ENCODE results near the genes PDP2, CIAO2B, TPPP3 and ZDHHC1.

DNA sequence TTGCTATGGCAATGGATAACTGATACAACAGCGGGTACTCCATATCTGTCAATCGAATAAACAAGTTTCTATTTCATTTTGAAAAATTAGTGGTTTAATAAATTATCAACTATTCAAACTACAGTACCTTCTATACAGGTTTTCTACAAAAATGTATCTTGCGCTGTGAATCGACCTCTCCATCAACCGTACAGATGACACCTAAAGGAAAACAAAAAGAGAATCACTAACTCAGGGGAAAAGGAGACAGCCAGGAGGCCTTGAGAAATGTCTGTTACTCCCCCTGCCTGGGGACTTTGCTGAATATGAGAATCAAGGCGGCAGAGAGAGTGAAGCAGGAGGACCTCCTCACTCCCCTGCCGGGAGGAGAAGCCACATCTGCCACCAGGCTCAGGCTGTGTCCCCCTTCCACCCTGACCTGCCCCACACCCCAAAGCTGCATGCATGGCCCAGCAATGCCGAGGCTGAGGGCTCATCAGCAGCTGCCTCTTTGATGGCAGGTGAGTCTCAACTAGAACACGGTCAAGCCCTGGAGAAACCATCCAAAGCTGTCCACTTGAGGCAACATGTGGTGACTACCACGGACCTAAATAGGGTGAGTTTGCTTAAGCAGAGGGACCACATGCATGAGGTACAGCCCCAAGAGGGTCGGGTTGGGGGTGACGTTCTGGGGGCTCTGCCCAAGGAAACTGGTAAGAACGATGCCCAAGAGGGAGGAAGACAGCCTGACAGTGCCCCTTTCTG, 20.9 kb downstream of the TK2 start:
- RRBS = no CpG with 5 or more reads among the region's 13 CpGs

- RRBS = no CpG with 5 or more reads among the region's 8 CpGs
Measured at GRCh38 chr16:66553170-66553732, 875 bp downstream of the CKLF start.

DNA sequence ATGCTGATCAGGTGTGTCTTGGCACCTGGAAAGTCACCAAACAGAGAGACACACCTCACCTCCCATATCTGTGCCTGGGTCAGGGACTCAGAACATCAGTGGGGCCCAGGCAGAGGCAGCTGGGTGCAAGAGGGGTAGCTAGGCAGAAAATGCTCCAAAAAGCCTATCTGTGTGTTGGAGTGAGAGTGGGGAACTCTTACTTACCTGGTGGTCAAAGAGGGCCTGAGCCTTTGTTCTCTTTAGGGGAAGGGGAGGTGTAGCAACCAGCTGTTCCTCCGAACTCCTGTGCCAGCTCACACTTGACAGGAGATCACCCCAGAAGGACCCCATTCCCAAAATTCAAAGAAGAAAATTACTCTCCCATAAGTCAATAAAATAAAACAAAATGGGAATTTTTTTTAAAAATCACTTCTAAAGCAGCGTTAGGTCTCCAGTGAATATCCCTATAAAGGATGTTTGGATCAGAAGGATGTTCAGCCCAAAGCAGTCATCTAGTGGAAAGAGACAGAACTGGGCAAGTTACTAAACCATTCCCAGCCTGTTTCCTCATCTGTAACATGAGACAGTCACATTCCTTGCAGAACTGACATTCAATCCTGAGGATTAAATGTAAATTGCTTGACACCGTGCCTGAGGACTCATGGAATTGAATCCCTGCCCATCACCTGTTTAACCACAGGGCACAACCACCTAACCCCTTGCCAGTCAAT, 1.1 kb downstream of the CMTM2 start:
- RRBS = no CpG with 5 or more reads among the region's 3 CpGs

DNA sequence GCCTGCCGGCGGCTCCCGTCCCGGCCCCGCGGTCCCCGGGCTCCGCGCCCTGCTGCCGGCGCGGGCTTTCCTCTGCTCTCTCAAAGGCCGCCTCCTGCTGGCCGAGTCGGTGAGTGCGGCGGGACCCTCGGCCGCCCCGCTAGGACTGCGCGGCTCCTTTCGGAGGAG, 224 bp downstream of the CMTM3 start:
- RRBS = no CpG with 5 or more reads among the region's 23 CpGs

DNA sequence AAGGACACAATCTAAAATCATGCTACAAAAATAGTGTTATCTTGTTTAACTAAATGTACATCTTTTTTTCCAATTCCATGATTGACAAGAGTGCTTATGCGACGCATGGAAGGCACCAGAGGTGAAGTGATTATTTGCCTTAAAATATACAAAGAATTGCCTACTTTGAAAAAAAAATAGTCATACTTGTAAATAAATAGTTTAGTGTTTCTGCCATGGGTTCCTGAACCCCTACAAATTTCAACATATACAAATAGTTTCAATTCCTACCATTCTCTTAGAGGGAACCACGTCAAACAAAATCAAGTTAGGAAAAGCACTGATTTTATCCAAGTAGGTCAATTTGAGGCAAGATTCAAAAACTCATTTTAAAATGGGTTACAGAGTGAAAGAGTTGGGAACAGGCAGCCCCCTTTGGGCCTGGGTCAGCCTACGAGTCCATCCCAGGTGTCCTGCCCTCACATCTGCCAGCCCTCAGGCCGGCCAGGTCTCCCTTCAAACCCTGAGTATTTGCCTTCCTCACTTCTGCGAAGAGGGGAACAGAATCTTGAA, 11.7 kb downstream of the CMTM3 start:
- RRBS = no CpG with 5 or more reads among the region's 6 CpGs

- RRBS = 1% methylated on average over 11 of the region's 41 CpGs
Measured at GRCh38 chr16:66872906-66873797, 7.2 kb upstream of the PDP2 start.

DNA sequence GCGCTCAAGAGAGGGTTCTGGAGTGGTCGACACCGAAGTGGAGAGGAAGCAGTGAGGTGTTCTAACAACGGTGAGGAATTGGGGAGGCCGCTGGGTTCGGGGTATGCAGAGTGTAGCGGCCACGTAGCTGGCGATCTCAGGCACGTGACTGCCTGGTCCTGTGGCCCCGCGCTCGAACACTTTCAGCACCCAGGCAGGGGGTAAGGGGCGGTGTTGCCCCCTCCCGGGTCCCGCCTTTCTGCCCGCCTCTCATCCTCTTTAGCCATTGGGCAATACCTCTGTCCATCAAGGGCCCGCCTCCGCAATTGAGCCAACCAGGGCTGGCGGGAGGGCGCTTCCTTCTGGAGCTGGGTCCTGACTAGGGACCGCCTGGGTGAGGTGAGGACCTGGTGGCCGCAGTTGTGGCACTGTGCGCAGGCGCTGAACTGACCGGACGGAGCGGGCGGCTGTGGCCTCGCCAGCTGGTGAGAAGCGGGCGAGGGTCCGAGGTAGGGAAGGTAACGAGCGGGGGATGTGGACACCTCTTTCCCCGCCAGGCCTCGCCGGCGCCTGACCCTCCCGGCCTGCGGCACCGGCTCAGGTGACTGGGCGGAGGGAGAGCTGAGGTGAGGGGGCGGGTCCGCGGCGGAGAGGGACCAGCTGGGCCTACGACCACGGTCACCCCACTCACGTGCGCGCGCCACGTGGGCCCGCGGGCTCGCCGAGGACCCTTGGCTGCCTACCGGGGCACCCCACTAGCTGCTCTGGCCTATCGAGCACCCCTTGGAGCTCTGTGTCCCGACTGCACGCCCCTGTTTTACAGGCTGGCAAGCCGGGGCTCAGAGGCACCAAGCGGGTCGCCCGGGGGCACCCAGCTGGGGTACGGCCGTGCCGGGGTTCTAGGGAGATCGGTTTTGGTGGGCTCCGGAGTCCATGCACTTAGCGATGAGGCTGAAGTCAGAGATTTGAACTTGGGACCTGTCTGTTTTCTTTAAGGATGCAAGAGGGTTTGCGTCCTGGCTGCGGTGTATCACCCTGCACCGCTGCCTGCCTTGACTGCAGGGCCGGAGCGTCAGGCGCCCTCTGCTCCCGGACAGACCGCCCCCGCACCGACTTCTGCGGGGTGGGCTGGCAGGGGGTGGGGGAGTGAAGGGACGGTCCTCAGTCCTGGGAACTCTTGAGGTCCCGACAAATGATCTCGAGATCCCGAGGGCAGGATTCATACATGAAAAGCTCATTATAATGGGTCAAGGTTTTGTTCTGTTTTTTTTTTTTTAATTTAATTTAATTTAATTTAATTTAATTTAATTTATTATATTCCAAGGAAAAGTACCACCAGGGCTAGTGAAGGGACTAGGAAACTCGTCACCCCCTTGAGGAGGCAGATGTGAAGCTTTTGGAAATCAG, at the start of gene PDP2:
Gene PDP2 (plus strand): TSS at position 339 of the 1,386 bp plus-strand sequence.
- RRBS = 3% methylated on average over 5 of the region's 88 CpGs

- RRBS = no CpG with 5 or more reads among the region's 7 CpGs
Measured at GRCh38 chr16:66903615-66904209, 15.0 kb downstream of the CDH16 start.

- RRBS = no CpG with 5 or more reads among the region's 70 CpGs
Measured at GRCh38 chr16:66933816-66934600, at the start of gene CIAO2B. CIAO2B (minus strand) TSS chr16:66934402.

- RRBS = 90% methylated on average over 4 of the region's 16 CpGs
Measured at GRCh38 chr16:66937049-66938424, 2.2 kb downstream of the CES2 start.

DNA sequence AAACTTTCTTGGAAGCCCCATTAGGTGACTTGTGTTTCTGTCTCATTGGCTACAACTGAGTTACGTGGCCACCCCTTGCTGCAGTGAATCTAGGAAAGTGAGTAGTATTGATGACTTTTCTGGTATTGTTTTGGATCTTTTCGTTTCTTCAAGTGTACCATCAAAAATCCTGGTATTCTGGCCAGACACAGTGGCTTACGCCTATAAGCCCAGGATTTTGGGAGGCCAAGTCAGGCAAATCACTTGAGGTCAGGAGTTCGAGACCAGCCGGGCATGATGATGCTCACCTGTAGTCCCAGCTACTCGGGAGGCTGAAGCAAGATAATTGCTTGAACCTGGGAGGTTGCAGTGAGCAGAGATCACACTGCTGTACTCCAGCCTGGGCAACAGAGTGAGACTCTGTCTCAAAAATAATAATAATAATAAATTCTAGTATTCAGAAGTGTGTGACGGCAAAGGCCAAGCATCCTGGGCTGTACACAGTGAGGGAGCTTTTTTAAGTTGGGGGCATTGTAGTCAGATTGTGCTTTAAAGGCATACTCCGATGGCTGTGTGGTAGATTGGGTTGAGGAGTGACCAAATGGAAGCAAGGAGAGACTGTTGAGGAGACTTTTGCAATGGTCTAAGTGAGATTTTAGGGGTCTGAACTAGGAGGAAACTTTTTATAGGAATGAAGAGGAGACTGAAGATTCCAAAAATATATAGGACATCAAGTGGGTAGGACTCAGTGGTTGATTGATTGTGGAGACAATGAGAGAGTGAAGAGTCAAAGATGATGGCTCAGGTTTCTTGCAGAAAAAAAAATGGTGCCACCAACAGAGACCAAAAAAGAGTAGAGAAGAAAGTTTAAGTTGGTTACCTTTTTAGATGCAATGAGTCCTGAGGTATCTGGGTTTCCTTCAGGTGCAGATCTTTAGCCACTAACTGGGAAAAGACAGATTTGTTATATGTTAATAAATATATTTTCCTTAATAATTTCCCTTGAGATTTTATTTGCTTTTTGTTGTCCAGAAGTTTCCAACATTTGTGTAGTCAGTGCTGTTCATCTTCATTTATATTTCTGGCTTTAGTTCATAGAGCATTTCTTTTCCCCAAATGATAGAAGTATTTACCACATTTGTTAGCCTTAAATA, 29.7 kb upstream of the PHAF1 start:
- RRBS = no CpG with 5 or more reads among the region's 8 CpGs

DNA sequence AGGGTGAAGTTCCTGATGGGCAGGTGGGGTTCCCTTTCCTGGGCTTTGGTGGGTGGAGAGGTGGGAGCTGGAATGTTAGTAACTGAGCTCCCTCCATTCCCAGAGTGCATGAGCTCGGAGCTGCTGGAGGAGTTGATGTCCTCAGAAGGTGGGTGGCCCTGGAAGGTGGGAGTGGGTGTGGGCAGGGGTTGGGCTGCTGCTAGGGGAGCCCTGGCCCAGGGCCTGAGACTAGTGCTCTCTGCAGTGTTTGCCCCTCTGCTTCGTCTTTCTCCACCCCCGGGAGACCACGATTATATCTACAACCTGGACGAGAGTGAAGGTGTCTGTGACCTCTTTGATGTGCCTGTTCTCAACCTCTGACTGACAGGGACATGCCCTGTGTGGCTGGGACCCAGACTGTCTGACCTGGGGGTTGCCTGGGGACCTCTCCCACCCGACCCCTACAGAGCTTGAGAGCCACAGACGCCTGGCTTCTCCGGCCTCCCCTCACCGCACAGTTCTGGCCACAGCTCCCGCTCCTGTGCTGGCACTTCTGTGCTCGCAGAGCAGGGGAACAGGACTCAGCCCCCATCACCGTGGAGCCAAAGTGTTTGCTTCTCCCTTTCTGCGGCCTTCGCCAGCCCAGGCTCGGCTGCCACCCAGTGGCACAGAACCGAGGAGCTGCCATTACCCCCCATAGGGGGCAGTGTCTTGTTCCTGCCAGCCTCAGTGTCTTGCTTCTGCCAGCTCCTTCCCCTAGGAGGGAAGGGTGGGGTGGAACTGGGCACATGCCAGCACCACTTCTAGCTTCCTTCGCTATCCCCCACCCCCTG, 961 bp upstream of the ELMO3 start:
- RRBS = no CpG with 5 or more reads among the region's 17 CpGs

DNA sequence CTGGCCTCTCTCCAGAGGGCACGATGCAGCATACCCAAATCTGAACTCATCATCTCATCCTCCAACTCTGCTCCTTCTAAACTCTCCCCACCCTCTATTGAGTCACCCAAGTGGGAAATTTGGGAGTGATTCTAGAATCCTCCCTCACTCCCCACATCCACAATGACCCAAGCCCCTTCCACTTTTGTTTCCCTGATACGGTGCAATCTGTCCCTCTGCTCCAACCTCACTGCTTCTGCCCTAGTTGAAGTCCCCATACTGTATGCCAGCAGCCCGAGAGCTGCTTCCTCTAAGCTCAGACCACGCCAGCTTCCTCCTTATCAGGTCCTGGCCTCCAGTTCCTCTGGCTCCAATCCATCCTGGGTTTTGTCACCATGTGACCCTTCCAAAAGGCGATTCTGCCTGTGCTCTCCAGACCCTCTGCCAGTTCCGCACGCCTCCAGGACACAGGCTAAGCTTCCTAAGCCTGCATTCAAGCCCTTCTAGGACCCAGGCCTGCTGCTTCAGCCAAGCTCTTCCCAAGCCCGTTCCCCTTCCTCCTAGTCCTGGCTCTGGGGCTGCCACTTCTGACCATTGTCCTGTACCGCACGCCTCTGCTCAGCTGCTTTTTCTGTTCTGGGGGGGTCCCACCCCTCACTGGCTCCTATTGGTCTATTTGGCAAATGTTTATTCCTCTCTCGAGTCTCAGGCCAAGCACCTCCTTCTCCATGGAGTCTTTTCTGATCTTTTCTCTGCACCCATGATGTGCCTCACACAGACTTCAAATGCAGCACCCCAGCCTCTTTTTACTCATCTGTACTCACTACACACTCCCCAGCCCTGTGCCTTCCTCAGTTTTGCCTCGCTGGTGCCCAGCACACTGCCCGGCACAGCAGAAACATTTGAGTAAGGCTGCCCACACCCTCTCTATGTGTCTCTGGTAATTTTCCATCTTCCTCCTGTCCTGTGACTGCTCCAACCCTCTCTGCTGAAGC, 9.8 kb upstream of the TMEM208 start:
- RRBS = no CpG with 5 or more reads among the region's 13 CpGs

- RRBS = no CpG with 5 or more reads among the region's 10 CpGs
Measured at GRCh38 chr16:67240861-67241957, 6.1 kb downstream of the FHOD1 start.

DNA sequence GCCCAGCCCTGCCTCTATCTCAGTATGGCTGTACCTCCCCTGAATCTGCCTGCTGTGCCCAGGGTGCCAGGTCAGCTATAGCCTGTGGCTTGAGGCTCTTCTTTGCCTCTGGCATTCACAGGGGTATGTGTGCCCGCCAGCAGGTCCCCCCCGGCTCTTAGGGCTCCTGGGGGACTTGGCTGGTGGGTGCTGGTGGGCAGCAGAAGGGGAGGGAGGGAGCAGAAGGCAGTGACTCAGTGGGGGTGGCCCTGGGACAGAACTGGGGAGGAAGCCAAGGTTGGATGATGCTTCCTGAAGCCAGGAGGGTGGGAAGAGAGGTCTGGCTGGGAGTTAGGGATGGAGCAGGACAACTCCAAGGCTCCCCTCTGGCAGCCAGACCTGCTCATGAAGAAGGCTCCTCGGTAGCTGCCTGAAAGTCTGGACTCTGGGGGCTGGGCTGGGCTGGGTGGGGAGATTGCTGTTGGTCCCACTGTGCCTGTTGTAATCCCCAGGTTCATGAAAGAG, 1.4 kb upstream of the PLEKHG4 start:
- RRBS = no CpG with 5 or more reads among the region's 3 CpGs

GRCh38 chr16:67390263-67391070, 2.8 kb downstream of the TPPP3 start:
- RRBS = no CpG with 5 or more reads among the region's 23 CpGs

- RRBS = 2% methylated on average over 12 of the region's 85 CpGs
Measured at GRCh38 chr16:67393028-67394257, at the start of gene TPPP3. TPPP3 (minus strand) TSS chr16:67393498.

DNA sequence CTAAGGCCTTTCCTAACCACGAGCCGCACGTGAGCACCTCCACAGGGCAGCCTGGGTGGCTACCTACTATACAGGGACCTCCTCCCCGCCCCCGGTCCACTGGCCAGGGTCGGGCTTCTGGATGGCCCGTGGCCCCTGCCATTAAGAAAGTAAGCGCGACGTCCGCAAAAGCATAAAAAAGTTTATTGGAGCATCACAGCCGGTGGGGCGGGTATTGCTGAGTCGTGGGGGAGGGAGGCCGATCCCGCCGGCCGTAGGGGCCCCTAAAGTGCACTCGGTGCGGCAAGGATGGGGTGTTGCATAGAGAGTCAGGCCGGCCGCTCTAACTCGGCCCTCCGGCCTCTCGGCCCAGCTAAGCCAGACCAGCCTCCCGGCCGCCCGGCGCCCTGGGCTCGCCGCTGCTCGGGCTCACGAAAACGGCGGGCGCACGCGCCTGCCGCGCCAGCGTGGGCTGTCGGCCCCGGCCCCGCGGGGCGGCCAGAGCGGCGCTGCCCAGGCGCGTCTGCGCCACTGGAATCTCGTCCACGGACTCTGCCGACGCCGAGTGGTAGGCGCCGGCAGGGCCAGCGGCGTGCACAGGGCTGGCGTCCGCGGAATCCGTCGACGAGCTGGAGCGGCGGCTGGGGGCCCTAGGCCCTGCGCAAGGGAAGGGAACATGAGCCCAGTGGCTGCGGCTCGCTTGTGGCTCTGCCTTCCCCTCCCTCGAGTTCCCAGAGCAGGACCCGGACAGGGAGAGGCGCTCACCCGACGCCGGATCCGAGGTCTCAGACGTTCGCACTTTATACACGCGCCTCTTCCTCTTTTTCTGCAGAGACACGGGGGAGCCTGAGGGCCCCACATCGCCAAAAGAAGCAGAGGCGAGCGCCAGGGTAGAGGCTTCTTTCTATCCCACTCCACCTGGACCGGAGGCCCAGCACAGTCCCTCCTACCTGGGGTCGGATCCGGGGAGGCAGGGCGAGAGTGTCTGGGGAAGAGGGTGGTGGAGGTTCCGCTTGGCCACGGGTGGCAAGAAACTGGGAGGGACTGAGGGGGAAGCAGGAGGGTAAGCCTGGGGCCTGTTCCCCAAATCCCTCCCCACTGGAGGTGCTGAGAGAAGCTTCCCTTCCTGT, 1.3 kb upstream of the TPPP3 start:
- RRBS = 35% methylated on average over 28 of the region's 92 CpGs

DNA sequence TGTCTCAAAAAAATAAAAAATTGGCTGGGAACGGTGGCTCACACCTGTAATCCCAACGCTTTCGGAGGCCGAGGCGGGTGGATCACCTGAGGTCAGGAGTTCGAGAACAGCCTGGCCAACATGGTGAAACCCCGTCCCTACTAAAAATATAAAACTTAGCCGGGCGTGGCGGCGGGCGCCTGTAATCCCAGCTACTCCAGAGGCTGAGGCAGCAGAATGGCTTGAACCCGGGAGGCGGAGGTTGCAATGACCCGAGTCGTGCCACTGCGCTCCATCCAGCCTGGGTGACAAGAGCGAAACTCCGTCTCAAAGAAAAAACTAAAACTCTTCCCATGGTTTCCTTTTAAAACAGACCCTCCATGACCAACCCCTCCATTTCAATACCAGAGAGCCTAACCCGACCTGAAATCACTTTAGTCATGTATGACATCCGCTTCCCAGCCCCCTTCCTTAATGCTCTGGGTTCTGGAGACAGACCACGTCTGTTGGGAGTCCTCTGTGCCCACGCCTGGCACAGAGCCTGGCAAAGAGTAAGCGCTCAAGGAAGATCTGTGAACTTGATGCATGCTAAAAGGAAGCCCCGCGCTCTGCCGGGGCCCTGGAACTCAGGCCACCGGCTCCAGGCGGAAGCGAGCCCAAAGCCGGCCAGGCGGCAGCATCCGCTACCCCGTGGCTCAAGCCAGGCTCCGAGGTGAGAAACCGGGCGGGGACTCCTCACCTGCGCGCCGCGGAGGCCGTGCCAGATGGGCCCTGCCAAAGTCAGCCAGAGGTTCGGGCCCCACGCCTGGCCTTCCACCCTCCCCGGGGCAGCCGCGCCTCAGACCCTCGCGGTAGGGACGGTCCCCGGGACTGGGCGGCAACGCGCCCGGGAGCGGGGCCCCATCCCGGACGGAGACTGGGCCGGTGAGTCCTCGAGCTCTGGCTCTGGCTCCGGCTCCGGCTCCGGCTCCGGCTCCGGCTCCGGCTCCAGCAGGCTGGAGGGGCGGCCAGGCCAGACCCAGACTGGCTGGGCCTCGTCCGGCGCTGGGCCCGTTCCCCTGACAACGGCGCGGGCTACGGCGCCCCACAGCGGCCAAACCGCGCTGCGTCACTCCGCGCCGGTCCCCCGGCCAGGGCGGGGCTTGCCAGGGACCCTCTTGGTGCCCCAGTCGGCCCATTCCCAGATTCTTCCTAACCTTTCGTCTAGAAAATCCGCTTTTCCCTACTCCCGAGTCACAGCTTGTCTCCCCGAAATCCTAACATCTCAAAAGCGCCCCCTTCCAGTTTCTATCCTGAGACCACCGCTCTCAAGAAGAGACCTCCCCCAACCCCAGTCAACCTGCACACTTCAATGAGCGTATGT, at the start of gene ZDHHC1:
Gene ZDHHC1 (minus strand): TSS at position 1,025 of the 1,342 bp plus-strand sequence.
- RRBS = 3% methylated on average over 29 of the region's 93 CpGs

GRCh38 chr16:67430705-67431046, 245 bp upstream of the HSD11B2 start:
- RRBS = 2% methylated on average over 33 of the region's 35 CpGs